Cardiac atrium fibroblast (primary cell): Measurements from ENCODE around the genes ADAM22, ZNF804B and LRRD1.

DNA sequence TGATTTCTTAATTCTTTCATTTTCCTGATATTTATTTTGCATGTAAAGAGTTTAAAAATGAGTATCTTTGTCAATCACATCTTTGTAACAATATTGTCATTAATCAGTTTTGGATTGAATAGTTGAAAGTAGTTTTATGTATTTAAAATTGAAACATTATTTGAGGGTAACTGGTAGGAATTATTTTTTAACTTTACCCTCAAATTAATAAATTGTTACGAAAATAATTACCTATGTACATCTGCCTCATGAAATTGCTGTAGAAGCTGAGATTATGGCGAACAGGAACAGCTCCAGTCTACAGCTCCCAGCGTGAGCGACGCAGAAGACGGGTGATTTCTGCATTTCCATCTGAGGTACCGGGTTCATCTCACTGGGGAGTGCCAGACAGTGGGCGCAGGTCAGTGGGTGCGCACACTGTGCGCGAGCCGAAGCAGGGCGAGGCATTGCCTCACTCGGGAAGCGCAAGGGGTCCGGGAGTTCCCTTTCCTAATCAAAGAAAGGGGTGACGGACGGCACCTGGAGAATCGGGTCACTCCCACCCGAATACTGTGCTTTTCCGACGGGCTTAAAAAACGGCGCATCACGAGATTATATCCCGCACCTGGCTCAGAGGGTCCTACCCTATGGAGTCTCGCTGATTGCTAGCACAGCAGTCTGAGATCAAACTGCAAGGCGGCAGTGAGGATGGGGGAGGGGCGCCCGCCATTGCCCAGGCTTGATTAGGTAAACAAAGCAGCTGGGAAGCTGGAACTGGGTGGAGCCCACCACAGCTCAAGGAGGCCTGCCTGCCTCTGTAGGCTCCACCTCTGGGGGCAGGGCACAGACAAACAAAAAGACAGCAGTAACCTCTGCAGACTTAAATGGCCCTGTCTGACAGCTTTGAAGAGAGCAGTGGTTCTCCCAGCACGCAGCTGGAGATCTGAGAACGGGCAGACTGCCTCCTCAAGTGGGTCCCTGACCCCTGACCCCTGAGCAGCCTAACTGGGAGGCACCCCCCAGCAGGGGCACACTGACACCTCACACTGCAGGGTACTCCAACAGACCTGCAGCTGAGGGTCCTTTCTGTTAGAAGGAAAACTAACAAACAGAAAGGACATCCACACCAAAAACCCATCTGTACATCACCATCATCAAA, 44.3 kb downstream of the SEMA3A start:
- RAMPAGE, long total RNA: no peak

- RAMPAGE, long total RNA: no peak
Measured at GRCh38 chr7:84492375-84493182, 298.0 kb upstream of the SEMA3A start.

- RAMPAGE, long total RNA: no peak
Measured at GRCh38 chr7:84701839-84702411, 484.9 kb downstream of the SEMA3D start.

- RAMPAGE, long total RNA: no peak
Measured at GRCh38 chr7:85024212-85024703, 162.6 kb downstream of the SEMA3D start.

DNA sequence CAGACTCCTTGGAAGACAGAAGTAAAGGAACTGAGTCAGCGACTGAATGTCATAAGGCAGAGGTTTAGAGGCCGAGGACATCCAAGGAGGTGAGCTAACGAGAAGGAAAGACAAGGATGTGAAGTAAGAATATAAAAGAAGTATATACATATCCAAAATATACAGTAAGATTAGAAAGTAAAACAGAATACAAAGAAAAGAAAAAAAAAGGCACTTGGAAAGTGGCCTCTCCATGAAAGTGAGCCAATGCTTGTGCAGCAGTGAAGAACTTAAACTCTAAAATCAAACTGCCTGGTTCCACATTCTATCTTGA, 24.0 kb downstream of the SEMA3D start:
- RAMPAGE, long total RNA: no peak

GRCh38 chr7:85184809-85185372, 2.0 kb downstream of the SEMA3D start:
- RAMPAGE, long total RNA: no peak

GRCh38 chr7:86644022-86645380, 792 bp downstream of the GRM3 start:
- RAMPAGE, long total RNA: no peak

GRCh38 chr7:87196056-87196741, 23.3 kb downstream of the TMEM243 start:
- RAMPAGE, long total RNA: no peak

DNA sequence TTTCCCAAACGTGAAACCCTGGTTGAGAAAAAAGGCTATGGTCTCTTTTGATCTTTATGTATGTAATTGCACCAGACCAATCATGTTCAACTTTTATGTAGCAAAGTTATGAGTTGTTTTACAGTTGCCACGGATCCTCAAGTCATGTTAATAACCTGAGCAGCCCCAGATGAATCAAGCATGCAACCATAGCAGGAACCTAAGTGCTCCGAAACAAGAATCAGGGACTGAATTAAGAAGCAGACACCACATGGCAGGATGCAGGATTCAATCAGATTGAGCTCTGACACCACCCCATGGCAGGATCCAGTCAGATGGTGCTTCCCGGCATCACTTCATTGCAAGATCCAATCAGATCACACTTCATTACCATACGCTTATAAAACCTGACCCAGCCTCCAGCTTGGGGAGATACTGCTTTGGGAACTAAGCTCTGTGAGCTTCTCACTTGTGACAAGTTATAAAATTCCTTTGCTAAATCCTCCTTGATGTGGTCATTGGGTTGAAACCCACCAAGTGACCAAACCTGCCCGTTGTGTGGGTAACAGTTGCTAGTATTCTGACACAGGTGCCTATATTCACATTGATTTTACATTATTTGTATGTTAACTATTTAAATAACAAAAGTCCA, 55.3 kb downstream of the ABCB4 start:
- RAMPAGE, long total RNA: no peak

DNA sequence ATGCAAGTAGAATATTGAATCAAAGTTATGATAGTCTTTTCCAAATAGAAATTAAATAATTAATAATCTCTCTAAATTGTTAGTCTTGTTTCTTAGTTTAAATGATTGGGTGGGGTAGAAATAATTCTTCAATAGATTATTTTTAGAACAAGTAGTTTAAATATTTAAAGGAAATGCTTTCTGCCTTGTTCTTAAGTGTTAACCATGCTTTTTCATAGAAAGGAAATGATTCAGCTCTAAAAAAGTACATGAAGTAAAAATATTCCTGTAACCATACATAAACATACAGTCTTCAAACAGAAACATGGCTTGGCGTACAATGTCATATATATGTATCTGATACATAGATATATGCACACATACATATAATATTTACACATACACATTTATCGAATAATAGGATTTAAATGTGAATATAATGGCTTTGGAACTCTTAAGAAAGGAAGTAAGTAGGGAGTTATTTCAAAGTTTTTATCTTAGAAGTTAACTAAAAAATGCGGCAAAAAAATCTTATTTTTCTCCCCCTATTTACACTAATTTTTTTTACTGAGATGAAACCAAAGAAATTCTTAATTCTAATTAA, 84.4 kb downstream of the RUNDC3B start:
- RAMPAGE, long total RNA: no peak

DNA sequence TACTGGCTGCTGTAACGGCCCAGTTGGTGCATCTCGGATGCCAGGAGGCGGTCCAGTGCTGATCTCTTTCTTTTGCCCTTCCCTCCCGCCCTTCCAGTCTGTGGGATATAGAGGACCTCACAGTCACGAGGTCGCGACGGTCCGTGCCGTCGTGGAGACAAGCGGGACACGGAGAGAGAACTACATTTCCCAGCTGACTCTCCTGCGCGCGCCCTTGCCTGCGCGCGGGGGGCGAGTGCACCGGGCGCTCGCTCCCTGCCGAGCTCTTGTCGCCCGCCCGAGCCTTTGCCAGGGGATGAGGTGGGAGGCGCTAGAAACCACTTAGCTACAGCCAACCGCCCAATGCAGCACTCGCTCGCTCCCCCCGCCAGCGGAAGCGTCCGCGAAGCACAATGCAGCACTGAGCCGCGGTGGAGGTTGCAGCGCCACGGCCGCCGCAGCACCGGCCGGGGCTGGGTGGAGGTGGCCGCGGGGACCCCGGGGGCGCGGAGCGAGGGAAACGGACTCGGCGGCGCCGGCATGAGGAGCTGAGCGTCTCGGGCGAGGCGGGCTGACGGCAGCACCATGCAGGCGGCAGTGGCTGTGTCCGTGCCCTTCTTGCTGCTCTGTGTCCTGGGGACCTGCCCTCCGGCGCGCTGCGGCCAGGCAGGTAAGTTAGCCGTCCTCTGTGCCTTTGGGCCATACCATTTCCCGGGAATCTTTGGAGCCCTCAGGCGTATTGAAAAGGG, at the start of gene ADAM22:
ADAM22 (plus strand) TSS at position 350 of the 728 bp plus-strand sequence.
- RAMPAGE, long total RNA: no peak

- RAMPAGE, long total RNA: no peak
Measured at GRCh38 chr7:88759191-88760138, at the start of gene ZNF804B. ZNF804B (plus strand) TSS chr7:88759700.

DNA sequence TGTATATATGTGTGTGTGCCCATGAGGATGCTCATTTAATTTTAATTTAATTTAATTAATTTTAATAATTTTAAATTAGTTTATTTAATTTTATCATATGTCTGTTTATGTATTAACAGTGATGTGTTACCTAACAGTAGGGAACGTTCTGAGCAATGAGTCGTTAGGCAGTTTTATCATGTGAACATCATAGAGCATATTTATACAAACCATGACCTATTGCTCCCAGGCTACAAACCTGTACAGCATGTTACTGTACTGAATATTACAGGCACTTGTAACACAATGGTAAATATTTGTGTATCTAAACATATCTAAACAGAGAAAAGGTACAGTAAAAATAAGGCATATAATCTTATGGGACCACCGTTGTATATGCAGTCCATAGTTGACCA, 13.7 kb upstream of the CFAP69 start:
- RAMPAGE, long total RNA: no peak

DNA sequence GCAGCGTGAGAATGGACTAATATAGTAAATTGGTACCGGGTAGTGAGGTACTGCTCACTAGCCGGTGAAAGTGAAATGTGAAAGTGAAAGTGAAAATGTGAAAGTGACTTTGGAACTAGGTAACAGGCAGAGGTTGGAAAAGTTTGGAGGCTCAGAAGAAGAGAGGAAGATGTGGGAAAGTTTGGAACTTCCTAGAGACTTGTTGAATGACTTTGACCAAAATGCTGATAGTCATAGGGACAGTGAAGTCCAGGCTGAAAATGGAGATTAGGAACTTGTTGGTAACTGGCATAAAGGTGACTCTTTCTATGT, 6.0 kb upstream of the PTTG1IP2 start:
- RAMPAGE, long total RNA: no peak

DNA sequence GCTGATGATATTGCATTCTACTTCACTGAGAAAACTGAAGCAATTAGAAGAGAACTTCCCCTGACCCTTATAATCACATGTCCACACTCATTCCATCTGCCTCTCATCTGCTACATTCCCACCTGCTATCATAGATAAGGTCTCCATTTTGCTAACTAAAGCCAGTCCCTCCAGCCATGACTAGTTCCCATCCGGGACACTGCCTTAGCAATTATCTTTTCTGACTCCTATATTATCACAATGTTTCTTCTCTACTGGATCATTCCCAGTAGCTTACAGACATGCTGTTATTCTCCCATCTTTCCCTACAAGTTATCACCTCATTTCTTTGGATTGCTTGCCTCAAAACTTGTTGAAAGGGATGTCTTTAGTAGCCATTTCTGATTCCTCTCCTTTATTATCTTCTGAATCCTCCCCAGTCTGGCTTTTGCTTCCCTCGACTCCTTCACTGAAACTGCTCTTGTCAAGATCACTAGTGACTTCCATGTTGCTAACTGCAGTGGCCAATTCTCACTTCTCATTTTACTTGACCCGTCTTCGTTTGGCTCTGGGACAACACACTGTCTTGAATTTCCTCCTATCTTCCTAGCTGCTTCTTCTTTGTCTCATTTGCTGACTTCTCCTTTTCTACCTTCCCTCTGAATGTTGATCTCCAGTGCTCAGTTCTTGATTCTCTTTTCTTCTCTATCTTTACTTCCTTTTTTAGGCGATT, 35.9 kb downstream of the FZD1 start:
- RAMPAGE, long total RNA: no peak

GRCh38 chr7:91941420-91941704, 700 bp downstream of the AKAP9 start:
- RAMPAGE, long total RNA: no peak

- RAMPAGE, long total RNA: no peak
Measured at GRCh38 chr7:91973661-91974118, 33.0 kb downstream of the AKAP9 start.

GRCh38 chr7:92000648-92001561, 60.2 kb downstream of the AKAP9 start:
- RAMPAGE, long total RNA: no peak

DNA sequence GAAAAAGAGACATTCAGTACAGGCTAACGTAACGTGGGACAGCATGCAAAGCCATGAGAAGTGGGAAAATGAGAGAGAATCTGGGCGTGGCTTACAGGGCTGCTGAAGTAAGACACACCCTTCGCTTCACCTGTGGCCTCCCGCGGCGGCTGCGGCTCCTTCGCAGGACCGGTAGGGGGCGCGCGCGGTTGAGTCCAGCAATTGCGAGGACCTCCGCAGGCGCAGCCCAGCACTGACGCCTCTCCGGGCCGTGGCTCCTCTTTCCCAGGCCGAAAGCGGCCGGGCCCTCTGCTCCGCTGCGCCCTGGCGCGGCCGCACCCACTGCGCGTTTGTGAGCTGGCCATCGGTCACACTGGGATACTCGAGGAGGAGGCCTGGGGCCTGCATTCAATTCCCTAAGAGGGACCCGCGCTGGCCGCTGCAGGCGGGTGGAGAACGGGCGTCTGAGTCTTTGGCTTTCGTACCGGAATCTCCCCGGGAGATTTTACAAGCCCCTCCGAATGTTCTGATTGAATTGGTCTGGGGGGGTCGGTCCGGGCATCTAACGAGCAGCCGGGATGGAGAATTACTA, at the start of gene LRRD1:
LRRD1 (minus strand) TSS at position 266 of the 571 bp plus-strand sequence.
- RAMPAGE, long total RNA: no peak

DNA sequence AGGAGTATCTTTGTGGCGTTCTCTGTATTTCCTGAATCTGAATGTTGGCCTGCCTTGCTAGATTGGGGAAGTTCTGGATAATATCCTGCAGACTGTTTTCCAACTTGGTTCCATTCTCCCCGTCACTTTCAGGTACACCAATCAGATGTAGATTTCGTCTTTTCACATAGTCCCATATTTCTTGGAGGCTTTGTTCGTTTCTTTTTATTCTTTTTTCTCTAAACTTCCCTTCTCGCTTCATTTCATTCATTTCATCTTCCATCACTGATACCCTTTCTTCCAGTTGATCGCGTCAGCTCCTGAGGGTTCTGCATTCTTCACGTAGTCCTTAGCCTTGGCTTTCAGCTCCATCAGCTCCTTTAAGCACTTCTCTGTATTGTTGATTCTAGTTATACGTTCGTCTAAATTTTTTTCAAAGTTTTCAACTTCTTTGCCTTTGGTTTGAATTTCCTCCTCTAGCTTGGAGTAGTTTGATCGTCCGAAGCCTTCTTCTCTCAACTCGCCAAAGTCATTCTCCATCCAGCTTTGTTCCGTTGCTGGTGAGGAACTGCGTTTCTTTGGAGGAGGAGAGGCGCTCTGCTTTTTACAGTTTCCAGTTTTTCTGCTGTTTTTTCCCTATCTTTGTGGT, 9.4 kb upstream of the LRRD1 start:
- RAMPAGE, long total RNA: no peak